Measurements from ENCODE around the gene CENPB.

- RRBS: no CpG with 5 or more reads among the region's 5 CpGs
CAGE:
- cytosol, long polyA plus RNA: no peak
- long polyA plus RNA: no peak
- nucleus, long polyA plus RNA: no peak
These were observed 5.4 kb downstream of the SIGLEC1 start for GRCh38 chr20:3707028-3707407.

DNA sequence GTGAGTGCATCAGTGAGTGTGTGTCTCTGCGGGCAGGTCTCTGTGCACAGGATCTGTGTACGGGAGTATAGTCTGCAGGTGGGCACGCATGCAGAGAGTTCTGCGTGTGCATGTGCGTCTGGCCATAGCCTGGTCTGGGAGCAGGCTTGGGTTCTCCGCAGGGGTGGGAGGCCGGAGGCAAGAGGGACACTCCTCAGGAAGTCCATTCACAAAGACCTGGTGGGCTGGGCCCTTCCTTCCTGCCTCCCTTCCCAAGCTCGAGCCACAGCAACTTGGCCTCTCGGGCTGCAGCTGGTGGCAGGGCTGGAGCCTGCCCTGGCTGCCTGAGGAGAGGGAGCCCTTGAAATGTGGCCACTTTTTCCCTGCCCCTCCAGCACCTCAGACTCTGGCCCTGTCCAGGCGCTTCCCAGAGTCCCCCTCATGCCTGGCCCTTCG lies 6.8 kb downstream of the HSPA12B start:
- RRBS: no CpG with 5 or more reads among the region's 11 CpGs
CAGE:
- cytosol, long polyA plus RNA: no peak
- long polyA plus RNA: no peak
- nucleus, long polyA plus RNA: no peak

GRCh38 chr20:3749639-3750266 lies 17.3 kb downstream of the HSPA12B start:
- RRBS: no CpG with 5 or more reads among the region's 57 CpGs
CAGE:
- cytosol, long polyA plus RNA: no peak
- long polyA plus RNA: no peak
- nucleus, long polyA plus RNA: no peak

- RRBS: no CpG with 5 or more reads among the region's 4 CpGs
CAGE:
- cytosol, long polyA plus RNA: no peak
- long polyA plus RNA: no peak
- nucleus, long polyA plus RNA: no peak
These were observed 1.9 kb downstream of the ADISSP start for GRCh38 chr20:3765664-3766080.

- RRBS: 93% methylated on average over 2 of the region's 32 CpGs
CAGE:
- cytosol, long polyA plus RNA: start-site peak on the minus strand at chr20:3785165-3785195, 55 reads
- long polyA plus RNA: start-site peak on the minus strand at chr20:3785129-3785158, 41 and 31 reads in 2 replicates
- nucleus, long polyA plus RNA: start-site peak on the minus strand at chr20:3785167-3785185, 41 reads
These were observed 1.4 kb downstream of the CENPB start for GRCh38 chr20:3784819-3785765.

DNA sequence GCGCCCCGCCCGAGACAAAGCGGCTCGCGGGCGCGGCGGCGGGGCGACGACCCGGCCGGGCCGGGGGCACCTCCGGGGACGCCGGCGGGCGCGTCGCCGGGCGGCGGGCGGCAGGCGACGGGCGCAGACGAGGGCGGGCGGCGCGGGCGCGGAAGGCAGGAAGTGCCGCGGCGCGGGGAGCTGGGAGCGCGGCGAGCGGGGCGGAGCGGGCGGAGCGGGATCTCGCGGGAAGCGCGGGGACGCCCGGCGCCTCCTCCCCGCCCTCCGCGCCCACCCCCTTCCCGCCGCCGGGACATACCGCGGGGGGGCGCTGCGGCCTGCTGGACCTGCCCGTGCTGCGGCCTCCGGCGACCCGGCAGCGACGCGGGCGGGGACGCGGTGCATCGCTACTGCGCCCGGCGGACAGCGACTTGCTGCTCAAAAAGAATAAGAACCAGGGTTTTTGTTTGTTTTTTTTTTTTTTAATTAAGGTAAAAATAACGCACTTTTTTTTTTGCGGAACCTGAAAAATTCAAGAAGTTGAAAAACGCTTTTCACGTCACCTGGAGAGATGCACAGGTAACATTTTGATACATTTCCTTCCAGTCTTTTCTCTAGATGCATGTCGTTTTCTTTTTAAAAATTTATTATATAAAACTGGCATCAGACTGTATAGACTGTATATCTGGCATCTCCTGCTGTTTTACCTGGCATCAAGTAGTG lies at the start of gene CENPB:
Gene CENPB, minus strand, starts transcription at position 159 of the 702 bp plus-strand sequence.
- RRBS: 3% methylated on average over 35 of the region's 86 CpGs
CAGE:
- cytosol, long polyA plus RNA: start-site peak on the minus strand centred at position 190 of the sequence, 80 bp wide, 19 reads
- long polyA plus RNA: no peak
- nucleus, long polyA plus RNA: start-site peak on the minus strand centred at position 198 of the sequence, 95 bp wide, 14 reads

DNA sequence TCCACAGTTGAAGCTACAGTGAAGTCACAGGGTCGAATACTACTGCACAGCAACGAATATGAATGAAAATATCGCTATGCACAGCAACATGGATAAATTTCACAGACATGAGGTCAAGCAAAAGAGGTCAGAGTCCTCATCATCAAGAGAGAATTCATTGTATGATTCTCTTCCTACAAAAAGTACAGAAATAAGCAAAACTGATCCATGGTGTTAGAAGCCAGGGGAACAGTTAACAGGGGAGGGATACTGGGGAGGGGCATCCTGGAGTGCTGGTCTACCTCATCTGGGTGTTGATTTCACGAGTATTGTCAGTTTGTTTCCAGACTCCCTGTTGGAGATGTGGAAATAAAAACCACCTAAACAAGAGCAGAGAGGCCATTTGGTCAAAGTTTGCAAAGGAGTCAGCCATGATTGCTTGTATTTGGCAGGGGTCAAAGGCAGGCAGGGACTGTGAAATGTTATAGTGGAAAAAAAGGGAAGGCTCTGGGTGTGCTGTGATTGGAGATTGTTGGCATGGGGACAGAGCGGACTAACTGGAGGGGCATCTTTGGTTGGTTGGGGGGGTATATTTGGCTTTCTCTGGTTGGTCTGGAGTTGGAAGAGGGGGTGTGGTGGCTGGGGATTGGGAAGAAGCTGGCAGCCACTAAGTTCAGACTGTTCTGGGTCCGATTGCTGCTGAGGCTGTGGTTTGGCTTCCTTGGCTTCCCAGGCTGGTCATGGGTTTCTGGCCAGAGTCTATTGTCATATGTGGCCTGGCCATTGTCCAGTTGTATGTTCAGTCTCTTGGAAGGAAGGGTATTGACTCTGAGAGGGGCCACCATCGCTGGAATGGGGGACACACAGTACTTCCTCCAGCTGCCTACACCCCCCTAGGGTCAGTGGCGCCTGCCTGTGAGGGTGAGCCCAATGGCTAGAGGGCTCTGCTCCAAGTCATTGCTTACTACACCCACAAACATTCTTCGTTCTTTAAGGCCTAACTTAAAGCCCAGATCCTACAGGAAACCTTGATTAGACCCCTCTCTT lies 14.8 kb upstream of the PANK2 start:
- RRBS: no CpG with 5 or more reads among the region's 9 CpGs
CAGE:
- cytosol, long polyA plus RNA: no peak
- long polyA plus RNA: no peak
- nucleus, long polyA plus RNA: no peak

GRCh38 chr20:3923900-3924814 lies 35.0 kb downstream of the PANK2 start:
- RRBS: no CpG with 5 or more reads among the region's 8 CpGs
CAGE:
- cytosol, long polyA plus RNA: no peak
- long polyA plus RNA: no peak
- nucleus, long polyA plus RNA: no peak

- RRBS: no CpG with 5 or more reads among the region's 5 CpGs
CAGE:
- cytosol, long polyA plus RNA: no peak
- long polyA plus RNA: no peak
- nucleus, long polyA plus RNA: no peak
These were observed 44.1 kb downstream of the PANK2 start for GRCh38 chr20:3933260-3933737.

- RRBS: no CpG with 5 or more reads among the region's 1 CpG
CAGE:
- cytosol, long polyA plus RNA: no peak
- long polyA plus RNA: no peak
- nucleus, long polyA plus RNA: no peak
These were observed 25.0 kb upstream of the RNF24 start for GRCh38 chr20:4040355-4040817.

DNA sequence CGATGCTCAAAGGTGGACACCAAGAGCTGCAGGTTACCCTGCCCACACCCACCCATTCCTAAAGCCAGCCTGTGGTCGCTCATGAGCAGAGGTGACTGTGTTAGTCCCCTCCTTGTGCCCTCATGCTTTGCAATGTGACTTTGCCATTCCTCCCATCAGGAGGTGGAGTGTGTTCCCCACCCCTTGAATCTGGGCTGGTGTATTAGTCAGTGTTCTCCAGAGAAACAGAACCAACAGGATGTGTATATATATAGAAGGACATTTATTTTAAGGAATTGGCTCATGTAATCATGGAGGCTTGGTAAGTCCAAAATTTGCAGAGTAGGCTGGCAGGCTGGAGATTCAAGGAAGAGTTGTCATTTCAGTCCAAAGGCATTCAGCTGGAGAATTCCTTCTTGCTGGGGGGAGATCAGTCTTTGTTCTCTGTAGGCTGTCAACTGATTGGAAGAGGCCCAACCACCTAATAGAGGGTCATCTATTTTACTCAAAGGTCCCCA lies 54.5 kb upstream of the RNF24 start:
- RRBS: no CpG with 5 or more reads among the region's 2 CpGs
CAGE:
- cytosol, long polyA plus RNA: no peak
- long polyA plus RNA: no peak
- nucleus, long polyA plus RNA: no peak

DNA sequence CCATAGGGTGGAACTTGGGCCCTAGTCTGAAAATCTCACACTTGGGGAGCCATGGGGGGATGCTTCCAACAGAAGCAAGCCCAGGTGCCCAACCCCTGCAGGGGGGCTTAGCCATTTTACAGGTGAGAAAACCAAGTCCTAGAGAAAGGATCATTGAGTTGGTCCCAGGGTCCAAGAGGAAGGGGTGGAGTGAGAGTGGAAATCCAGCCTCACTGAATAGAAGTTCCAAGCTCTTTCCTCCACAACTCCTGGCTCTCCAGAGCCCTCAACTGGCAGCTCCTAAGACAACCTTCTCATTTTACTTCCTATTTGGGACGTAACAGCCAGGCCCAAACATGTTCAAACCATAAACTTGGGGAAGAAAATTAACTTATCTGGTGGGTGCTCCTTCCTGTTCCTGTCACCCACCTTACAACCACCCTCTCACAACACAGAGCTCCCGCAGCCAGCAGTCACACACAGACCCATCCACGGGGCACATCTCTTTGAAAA lies 43.8 kb downstream of the RASSF2 start:
- RRBS: no CpG with 5 or more reads among the region's 3 CpGs
CAGE:
- cytosol, long polyA plus RNA: no peak
- long polyA plus RNA: no peak
- nucleus, long polyA plus RNA: no peak

DNA sequence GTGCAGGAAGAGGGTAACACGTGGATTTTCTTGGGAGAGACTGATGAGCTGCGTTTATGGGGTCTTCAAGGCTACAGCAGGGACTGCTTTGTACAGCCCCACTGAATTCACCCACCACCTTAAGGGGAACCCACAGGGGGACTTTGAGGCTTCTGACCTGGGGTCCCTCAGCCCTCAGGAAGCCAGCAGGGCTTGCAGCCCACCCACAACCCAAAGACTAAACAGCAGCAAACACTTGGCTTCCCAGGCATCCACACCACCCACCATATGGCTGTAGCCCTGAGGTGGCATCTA lies 33.4 kb downstream of the RASSF2 start:
- RRBS: no CpG with 5 or more reads among the region's 2 CpGs
CAGE:
- cytosol, long polyA plus RNA: no peak
- long polyA plus RNA: no peak
- nucleus, long polyA plus RNA: no peak

GRCh38 chr20:4886015-4886272 lies 62.5 kb upstream of the RASSF2 start:
- RRBS: no CpG with 5 or more reads among the region's 4 CpGs
CAGE:
- cytosol, long polyA plus RNA: no peak
- long polyA plus RNA: no peak
- nucleus, long polyA plus RNA: no peak

GRCh38 chr20:4918571-4918854 lies 82.8 kb downstream of the SLC23A2 start:
- RRBS: no CpG with 5 or more reads among the region's 6 CpGs
CAGE:
- cytosol, long polyA plus RNA: no peak
- long polyA plus RNA: no peak
- nucleus, long polyA plus RNA: no peak

- RRBS: 81% methylated on average over 2 of the region's 12 CpGs
CAGE:
- cytosol, long polyA plus RNA: no peak
- long polyA plus RNA: no peak
- nucleus, long polyA plus RNA: no peak
These were observed 82.0 kb downstream of the SLC23A2 start for GRCh38 chr20:4919162-4919893.

DNA sequence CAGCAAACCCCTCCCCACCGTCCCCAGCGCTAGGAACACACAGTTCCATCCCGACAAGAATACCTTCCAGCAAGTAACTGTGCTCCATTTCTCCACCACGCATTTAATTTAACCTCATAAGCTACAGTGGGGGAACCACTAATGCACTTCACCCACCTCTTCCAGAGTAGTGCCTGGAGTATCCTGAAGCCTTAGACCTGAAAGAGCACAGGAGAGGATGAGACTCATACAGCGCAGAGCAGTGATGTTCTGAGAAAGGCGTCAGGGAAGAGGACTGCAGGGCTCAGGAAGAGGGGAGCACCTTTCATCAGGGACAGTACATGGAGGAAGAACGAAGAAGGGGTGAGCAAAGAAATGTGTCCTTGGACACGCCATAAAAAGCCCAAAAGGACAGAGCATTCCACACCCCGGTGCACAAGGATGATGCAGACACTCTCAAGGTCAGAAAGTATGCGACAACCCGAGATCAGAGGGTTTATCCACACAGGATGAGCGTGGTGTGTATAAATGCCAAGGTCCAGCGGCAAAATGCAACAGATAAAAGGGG lies 64.6 kb downstream of the SLC23A2 start:
- RRBS: no CpG with 5 or more reads among the region's 13 CpGs
CAGE:
- cytosol, long polyA plus RNA: no peak
- long polyA plus RNA: no peak
- nucleus, long polyA plus RNA: no peak

GRCh38 chr20:5128845-5129152 lies 2.0 kb downstream of the CDS2 start:
- RRBS: no CpG with 5 or more reads among the region's 5 CpGs
CAGE:
- cytosol, long polyA plus RNA: no peak
- long polyA plus RNA: no peak
- nucleus, long polyA plus RNA: no peak

DNA sequence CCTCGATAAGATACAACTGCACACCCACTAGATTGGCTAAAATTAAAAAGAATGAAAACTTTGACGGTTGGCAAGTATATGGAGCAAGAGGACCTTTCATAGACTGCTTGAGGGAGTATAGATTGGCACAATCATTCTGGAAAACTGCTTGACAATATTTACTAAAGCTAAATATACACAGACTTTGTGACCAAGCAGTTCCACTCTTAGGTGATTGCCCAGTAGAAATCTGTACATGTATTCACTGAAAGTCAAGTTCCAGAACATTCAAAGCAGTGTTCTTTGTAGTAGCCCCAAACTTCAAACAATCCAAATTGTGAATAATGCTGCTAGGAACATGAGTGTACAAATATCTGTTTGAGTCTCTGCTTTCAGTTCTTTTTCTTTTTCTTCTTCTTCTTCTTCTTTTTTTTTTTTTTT lies 16.4 kb downstream of the CDS2 start:
- RRBS: no CpG with 5 or more reads among the region's 2 CpGs
CAGE:
- cytosol, long polyA plus RNA: no peak
- long polyA plus RNA: no peak
- nucleus, long polyA plus RNA: no peak

DNA sequence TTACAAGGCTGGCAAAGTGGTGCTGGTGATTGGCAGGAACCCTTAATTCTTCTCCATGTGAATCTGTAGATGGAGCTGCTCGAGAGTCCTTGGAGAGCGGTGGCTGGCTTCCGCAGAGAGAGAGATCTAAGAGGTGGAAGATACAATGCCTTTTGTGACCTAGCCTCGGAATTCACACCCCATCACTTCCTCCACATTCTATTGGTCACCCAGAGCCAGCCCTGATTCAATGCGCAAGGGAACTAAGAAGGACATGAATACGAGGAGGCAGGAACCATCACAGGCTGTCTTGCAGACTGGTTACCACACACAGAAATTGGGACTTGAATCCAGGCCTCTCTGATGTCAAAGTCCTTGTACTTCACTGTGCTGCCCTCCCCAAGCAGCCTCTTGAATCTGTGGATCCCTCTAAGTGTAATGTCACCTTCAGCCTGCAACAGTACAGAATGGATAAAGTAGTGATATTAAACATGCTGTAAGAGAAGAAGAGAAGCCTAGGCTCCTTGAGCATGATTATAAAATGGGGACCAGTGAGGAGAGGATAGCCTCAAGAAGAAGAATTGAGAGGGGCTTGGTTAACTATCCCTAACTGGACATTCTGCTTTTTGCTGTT lies 129.0 kb upstream of the PROKR2 start:
- RRBS: no CpG with 5 or more reads among the region's 6 CpGs
CAGE:
- cytosol, long polyA plus RNA: no peak
- long polyA plus RNA: no peak
- nucleus, long polyA plus RNA: no peak

All from H1 (cell line).